HTR-8/SVneo (cell line): ENCODE measurements around a stretch of chr18.

- RRBS = under 1% methylated on average over 35 of the region's 72 CpGs
Measured at GRCh38 chr18:3012219-3012971, 549 bp downstream of the LPIN2 start.

GRCh38 chr18:3230296-3230979, 10.7 kb upstream of the MYOM1 start:
- RRBS = no CpG with 5 or more reads among the region's 7 CpGs

DNA sequence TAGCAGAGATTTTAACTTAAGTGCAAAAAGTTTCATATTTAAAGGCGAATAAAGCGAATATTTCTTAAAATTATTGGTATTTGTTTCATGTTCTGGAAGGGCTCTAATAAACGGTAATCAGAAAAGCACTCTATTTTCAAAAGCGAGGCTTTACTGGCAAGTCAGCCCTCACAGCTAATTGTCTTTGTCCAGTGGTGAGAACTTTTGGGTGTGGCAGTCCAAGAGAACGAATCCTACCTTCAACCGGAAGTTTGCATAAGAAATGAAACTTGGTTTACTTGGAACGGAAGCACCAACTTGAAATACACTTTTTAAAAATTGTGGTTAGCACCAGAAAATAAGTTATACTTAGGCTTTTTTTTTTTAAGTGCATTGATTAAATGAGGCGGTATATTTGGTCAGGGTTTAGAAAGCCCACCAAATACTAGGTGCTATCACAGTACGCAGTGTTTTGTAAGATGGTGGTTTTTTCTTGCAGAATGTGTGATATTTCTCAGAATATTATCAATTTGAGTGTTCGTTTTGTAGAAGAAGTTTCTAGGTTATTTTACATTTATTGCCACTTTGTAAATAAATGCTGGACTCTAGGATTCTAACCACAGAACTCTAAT, 1.1 kb downstream of the MYL12A start:
- RRBS = no CpG with 5 or more reads among the region's 10 CpGs

DNA sequence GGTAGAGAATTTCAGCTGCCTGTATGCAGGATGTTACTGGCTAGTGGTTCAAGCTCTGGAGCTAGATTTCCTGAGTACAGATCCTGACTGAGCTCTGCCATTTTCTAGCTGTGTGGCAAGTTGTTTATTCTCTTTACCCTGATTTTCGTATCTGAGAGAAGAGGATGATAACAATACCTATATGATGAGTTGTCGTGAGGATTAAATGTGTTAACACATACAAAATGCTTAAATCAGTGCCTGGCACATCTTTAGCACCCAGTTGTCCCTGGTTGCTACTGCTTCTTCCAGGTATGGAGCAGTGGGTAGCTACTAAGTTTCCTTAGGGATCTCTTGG, 1.8 kb downstream of the MYL12B start:
- RRBS = no CpG with 5 or more reads among the region's 2 CpGs

GRCh38 chr18:3272773-3273075, 10.8 kb downstream of the MYL12B start:
- RRBS = no CpG with 5 or more reads among the region's 5 CpGs

GRCh38 chr18:3360301-3361069, 89.5 kb upstream of the TGIF1 start:
- RRBS = 95% methylated on average over 20 of the region's 39 CpGs

DNA sequence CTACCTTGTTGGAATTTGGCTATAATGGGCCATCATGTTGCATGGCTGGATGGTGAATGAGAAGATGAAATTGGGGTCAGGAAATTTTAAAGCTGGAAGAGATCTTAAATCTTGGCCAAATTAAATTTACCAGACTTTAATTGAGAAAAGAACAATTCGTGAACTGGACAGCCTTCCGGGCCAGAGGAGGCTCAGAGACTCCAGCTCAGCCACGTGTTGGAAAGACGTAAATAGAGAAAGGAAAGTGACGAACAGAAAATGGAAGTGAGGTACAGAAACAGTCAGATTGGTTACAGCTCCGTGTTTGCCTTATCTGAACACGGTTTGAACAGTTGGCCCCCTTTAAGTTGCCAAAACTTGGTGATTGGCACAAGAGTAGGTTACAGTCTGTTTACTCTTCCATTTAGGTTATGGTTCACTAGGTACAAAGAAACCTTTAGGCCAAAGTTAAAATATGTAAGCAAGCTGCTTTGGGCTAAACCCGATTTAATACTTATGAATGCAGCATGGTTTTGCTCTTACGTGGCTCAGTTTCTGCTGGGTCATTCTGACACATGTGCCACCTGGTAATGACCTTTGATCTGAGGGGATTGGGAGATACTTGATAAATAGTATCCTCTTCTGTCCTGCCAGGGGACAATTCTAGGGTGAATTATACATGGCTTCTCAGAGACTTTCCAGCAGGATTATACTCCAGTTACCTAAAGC, 65.3 kb upstream of the TGIF1 start:
- RRBS = no CpG with 5 or more reads among the region's 9 CpGs

DNA sequence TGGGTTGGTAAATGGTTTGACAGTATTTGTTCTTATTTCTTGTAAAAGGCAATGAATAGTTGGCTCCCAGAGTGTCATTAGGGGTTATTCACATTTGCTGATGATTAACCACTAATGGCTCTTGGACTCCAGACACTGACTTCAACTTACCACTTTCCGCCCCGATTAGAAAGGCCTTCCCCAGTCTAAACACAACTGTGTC, 9.6 kb upstream of the TGIF1 start:
- RRBS = no CpG with 5 or more reads among the region's 2 CpGs

DNA sequence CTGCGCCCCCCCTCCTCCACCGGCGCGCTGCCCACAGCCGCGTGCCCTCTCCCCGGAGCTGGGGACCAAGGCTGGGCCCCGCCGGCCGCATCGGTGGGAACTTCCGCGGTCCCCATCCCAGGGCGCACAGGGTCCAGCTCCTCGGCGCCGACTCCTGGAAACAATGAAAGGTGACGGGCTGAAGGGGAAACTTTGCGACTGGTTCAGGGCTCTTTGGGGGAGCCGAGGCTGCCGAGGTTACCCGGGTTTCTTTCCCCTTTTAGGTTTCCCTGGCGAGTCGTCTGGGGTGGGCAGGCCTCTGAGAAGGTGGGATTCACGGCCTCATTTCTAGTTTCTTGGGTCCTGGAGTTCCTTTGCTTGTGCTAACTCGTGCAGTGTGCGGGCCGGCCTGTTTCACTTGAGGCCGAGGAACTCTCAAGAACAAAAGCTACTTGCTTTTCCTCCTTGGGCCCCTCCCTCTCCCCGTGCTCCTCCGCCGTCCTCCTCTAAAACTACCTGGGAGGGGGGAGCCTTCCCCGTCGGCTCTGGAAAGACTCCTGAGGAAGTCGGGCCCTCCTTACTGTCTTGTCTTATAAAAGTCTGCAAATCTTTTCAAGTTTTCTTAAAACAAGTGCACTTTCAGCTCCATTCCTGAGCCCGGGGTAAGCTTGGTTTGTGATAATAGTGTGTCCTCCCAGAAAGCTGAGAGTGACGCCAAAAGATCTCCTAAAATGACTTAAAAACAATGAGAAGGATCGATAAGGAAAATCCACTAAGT, 2.4 kb downstream of the TGIF1 start:
- RRBS = no CpG with 5 or more reads among the region's 38 CpGs

GRCh38 chr18:3455678-3456645, 6.0 kb downstream of the TGIF1 start:
- RRBS = no CpG with 5 or more reads among the region's 12 CpGs

DNA sequence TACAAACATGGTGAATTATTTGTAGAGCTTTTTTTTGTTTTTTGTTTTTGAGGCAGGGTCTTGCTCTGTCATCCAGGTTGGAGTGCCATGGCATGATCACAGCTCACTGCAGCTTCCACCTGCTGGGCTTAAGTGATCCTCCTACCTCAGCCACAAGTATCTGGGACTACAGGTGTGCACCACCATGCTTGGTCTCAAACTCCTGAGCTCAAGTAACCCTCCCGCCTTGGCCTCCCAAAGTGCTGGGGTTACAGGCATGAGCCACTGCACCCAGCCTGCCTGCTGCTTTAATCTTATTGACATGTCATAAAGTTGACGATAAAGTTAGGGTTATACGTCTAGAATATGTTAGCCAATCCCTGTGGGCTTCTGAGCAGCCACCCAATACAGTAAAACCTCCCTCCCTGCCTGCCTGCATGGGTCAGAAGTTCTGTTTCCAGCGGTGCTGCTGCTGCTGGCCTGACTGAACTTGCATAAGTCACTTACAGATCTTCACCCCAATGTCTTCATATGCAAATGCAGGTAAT, 30.0 kb downstream of the TGIF1 start:
- RRBS = no CpG with 5 or more reads among the region's 4 CpGs

- RRBS = no CpG with 5 or more reads among the region's 7 CpGs
Measured at GRCh38 chr18:3495566-3496116, 45.7 kb downstream of the TGIF1 start.

GRCh38 chr18:3596197-3597263, 146.6 kb downstream of the TGIF1 start:
- RRBS = no CpG with 5 or more reads among the region's 25 CpGs

DNA sequence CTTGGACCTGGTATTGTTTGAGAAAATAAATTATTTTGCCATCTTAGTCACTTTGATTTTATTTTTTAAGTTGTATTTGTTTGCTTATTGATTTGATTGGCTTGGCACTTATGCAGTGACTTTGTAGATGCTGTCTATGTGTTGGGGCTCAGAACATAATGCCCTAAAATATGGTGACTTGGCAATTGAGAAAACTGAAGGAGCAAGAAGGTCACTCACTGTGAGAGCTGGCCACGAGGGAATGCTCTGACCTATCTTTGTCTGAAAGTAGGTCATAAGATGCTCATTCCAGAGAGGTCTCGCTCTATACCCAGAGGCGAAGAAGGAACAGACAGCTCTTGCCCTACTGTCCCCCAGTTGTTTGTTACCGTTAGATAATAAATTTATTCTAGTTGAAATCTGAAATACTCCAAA, 158.5 kb downstream of the TGIF1 start:
- RRBS = no CpG with 5 or more reads among the region's 4 CpGs

- RRBS = under 1% methylated on average over 5 of the region's 29 CpGs
Measured at GRCh38 chr18:3623810-3624788, 174.1 kb downstream of the TGIF1 start.

DNA sequence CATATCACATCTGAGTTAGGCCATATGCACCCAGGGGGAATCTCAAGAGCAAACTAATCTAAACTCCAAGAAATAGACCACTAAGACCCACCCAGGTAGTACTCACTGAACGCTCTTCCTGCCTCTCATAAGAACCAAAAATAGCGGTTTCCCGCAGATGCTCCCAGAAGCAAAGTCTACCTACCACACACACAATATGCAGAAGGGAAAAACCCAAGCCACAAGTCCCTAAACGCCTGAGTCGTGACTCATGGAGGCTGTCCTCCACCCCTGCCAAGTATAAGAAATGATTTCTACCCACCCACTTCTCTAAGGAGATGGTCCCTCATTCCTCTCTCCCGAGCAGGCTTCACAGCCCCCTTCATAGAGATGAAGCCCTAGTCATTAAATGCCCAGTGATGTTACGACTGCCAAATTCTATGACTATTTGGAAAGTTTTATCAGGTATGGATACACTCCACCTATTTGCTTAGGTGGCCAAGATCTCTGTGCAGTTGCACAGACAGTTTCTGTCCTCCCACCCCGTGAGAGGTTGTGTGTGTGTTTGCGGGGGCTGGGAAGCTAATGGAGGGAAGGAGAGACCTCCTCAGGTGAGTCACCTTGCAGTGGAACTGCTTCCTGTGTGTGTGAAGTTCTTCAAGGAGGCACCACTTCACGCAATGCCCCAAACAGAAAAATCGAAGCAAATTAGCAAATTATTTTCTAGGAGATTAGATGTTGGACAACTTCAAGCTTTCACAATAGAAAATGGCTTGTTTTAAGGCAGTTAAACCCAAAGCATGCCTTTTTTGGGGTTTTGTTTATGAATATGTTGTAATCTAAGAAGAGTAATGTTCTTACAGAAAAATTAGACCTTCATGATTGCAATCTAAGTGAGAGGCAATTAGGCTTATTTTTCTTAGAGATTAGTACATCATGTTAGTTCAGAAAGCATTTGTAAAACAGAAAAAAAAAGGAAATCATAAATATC, 175.1 kb downstream of the TGIF1 start:
- RRBS = no CpG with 5 or more reads among the region's 11 CpGs

DNA sequence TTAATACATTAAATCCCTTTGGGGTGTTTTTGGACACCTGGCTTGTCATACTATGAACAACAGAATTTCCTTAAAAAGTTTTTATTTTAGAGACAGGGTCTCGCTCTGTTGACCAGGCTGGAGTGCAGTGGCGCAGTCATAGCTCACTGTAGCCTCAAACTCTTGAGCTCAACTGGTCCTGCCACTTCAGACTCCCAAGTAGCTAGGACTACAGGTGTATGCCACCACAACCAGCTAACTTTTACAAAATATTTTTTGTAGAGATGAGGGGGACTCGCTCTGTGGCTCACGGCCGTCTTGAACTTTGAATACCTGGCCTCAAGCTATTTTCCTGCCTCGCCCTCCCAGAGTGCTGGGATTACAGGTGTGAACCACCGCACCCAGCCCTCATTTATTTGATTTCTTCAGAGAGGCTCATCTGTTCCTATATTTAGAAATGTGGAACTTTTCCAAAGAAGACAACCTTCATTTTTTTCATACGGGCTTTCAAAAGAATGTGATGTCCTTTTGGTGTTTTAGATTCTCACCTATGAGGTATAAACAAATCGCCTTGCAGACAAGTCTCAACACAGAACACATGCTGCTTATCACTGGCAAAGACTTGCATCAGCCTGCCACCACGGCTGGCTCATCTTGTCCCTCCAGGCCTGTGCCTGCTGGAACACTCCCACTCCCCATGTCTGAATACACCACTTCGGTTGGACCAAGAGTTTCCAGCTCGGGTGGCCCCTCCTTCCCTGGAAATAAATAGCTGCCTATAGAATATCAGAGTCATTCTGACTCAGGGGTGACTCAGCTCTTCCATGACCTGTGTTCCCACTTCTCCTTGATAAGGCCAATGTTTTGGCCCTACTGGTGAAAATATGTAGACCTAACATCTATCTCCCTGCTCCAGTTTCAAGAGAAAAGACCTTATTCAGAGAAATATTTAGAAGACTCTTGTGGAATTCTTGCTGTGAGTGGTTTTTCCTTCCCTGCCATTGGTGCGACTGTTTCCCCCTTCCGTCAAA, 202.6 kb downstream of the TGIF1 start:
- RRBS = no CpG with 5 or more reads among the region's 14 CpGs

DNA sequence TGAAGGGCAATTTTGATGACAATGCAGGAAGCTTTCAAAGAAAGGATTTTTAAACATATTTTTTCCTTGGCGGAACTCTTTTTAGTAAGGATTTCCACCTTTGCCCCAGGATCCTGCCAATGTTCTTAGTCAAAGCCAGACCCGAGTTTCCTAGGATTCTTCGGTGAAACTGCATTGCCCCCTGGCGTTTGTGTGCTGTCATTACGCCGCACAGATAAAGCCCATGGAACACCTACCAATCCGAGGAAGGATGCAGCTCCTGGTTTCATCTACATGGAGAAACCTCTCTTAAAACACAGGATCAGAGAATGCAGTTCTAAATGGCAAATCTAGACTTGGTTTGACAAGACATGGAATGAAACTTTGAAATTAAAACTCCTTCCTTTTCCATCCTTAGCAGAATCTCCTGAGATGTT, 216.3 kb downstream of the TGIF1 start:
- RRBS = no CpG with 5 or more reads among the region's 7 CpGs

DNA sequence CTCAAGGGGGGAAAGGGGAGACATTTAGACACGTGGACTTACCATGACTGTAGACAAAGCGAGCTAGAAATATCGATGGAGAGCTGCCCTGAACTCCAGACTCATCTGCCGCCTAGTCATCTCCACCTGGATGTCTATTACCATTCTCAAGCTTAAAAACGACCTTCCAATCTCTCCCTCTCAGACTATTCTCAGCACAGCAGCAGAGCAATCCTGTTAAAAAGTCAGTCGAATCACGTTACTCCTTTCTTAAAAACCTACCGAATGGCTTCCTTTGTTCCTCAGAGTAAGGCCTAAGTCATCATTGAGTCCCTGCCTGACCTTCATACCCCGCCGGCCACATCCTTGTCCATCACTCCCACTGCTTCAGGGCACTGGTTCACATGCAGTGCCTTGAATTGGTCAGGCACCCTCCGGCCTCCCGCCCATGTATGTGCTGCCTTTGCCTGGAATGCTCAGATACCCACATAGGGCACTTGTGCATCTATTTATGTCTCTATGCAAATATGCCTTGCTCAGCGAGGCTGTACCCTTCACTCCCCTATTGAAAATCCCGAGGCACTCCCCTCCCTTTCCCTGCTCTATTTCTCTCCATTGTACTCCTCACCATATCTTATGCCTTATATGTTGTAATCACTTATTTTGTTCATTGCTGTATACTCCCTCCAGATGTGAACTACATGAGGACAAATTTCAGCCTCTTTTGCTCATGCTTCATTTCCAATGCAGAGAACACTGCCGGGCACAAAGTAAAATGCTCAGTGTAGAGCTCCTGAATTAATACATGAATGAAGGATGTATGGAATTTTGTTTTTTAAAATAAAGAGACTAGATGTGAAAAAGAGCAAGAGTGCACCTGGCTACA, 206.3 kb downstream of the DLGAP1 start:
- RRBS = 5% methylated on average over 2 of the region's 15 CpGs